Lung (tissue), 4 donors: Measurements from ENCODE around the genes ADD2 and NOTO.

- PRO-cap: no peak
- RAMPAGE, long total RNA: no peak
- RRBS: no CpG with 5 or more reads among the region's 6 CpGs
Observed at GRCh38 chr2:70104600-70105137, 17.4 kb downstream of the PCBP1 start.

GRCh38 chr2:70115352-70116495, 28.4 kb downstream of the PCBP1 start:
- PRO-cap: no peak
- RAMPAGE, long total RNA: no peak
- RRBS: no CpG with 5 or more reads among the region's 11 CpGs

- PRO-cap: no peak
- RAMPAGE, long total RNA: no peak
- RRBS: no CpG with 5 or more reads among the region's 7 CpGs
Observed at GRCh38 chr2:70123776-70123976, 36.4 kb downstream of the PCBP1 start.

- PRO-cap: no peak
- RAMPAGE, long total RNA: no peak
- RRBS: no CpG with 5 or more reads among the region's 3 CpGs
Observed at GRCh38 chr2:70233904-70234219, 14.6 kb downstream of the TIA1 start.

DNA sequence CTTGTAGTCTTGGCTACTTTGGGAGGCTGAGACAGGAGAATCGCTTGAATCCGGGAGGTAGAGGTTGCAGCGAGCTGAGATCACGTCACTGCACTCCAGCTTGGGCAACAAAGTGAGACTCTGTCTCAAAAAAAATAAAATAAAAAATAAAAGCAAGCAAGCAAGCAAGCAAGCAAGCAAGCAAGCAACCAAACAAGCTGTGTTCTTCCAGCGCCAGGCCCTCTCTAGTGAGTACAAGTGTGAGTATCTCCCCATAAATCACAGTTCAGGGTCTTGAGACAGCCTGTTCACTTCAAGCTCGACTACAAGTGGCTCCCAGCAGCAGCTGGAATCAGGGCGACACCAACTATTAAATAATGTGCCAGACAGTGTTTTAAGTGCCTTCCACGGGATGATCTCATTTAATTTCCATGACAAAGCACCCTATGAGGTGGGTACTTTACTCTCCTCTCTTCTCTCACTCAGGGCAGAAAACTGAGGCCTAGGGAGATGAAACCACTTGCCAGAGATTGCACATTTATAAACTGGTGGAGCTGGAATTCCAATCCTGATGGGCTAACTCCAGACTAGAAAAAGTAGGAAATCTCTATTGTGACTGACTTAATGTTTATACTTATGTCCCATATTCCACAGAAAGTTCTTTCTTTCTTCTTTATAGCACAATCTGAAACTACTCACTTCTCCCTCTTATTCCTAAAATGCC, 2.6 kb upstream of the FAM136A start:
- PRO-cap: no peak
- RAMPAGE, long total RNA: no peak
- RRBS: no CpG with 5 or more reads among the region's 8 CpGs

GRCh38 chr2:70367683-70368316, 65.9 kb upstream of the FAM136A start:
- PRO-cap: no peak
- RAMPAGE, long total RNA: no peak
- RRBS: no CpG with 5 or more reads among the region's 8 CpGs

DNA sequence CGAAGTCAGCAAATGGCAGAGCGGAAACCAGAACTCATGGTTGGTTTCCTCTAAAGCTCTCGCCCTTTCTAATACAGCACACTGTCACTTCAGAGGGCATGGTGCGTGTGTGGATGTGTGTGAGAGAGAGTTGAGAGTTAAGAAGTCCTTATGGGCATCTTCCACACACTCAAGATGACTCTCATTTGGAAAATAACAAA, 78.3 kb downstream of the TGFA start:
- PRO-cap: no peak
- RAMPAGE, long total RNA: no peak
- RRBS: no CpG with 5 or more reads among the region's 4 CpGs

- PRO-cap: no peak
- RAMPAGE, long total RNA: no peak
- RRBS: 3% methylated on average over 53 of the region's 101 CpGs
Observed at GRCh38 chr2:70767330-70768350, at the start of gene ADD2. Gene ADD2, minus strand, starts transcription at chr2:70768200.

- PRO-cap: no peak
- RAMPAGE, long total RNA: no peak
- RRBS: no CpG with 5 or more reads among the region's 13 CpGs
Observed at GRCh38 chr2:70768351-70768569, 260 bp upstream of the ADD2 start.

DNA sequence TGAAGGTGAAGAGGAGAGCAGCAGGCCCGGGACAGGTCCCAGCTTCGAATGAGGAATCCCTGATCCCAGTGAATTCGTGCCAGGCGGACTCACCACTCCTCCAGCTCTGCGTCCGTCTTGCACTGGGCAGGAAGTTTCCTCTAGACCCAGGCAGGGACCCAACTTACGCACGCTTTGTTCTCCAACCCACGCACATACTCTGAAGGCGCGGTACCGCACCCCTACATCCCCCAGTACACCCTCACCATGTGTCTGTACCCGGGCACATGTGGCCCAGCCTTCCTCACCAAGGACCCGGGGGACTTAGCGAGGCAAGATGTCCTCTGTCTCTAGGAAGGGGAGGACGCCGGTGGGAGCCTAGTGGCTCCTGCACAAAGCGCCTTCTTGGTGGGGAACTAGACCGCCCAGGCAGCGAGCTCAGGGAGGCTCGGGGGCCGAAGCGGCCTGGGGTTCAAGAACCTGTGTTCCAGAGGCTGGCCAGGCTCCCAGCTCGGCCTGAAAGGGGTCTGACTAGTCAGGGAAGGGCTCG, 3.1 kb upstream of the VAX2 start:
- PRO-cap: no peak
- RAMPAGE, long total RNA: no peak
- RRBS: 3% methylated on average over 4 of the region's 25 CpGs

DNA sequence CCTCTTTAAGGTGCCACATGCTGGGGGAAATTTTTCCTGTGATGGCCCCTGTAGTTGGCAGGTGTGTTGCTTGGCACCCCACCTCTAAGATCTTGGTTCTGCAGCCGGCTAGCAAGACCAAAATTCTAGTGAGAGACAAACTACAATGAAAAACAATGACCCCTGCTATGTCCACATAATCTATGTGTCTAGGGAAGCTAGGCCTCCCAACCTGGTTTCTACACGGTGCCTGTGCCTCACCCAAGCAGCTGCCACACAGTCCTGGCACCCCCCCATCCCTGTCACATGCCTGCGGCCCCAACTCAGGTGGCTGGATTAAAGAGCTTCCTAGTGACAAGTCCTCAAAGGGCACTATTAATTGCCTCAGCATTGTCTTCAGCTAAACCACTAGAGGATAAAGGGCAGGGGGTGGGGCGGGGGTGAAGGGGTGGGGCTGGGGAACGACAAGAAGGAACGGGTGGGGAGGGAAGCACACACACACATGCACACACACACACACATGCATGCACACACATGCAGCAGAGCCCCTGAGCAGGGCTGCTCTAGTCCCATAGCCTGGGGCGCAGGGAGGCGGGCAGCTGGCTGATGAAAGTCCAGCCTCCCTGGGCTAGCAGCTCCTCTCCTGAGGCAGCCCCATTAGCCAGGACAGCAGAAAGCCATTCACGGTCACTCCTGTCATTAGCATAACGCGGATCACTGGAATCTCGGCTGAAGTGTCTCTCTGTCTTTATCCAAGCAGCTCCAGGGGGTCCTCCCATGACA, 7.3 kb upstream of the TEX261 start:
- PRO-cap: no peak
- RAMPAGE, long total RNA: no peak
- RRBS: no CpG with 5 or more reads among the region's 12 CpGs

DNA sequence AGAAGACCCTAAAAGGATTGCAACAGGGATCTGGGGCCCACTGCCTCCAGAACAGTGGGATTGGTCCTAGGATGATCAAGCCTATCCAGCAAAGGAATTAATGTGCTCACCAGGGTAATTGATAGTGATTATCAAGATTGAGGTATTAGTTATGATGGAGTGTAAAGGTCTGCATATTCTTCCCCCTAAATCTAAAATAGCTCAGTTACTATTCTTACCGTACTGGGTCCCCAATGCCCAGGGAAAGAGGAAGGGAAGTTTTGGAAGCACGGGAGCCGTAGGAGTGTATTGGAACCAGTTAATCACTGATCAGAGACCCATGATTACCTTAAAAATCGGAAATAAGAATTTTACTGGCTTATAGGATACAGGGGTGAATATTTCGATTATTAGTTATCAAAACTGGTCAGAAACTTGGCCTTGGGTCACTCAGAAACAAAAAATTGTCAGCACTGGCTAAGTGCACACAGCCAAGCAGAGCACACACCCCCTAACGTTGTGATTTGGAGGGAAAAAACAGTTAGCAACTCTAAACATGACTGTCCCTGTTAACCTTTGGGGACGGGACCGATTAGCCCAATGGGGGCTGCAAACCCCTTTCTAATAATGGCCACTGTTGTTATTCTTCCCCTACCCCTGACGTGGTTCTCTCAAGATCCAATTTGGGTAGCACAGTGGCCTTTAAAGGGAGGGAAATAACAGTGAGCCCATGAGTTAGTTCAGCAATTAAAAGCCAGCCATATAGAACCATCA, 58.9 kb downstream of the ZNF638 start:
- PRO-cap: no peak
- RAMPAGE, long total RNA: no peak
- RRBS: no CpG with 5 or more reads among the region's 9 CpGs

DNA sequence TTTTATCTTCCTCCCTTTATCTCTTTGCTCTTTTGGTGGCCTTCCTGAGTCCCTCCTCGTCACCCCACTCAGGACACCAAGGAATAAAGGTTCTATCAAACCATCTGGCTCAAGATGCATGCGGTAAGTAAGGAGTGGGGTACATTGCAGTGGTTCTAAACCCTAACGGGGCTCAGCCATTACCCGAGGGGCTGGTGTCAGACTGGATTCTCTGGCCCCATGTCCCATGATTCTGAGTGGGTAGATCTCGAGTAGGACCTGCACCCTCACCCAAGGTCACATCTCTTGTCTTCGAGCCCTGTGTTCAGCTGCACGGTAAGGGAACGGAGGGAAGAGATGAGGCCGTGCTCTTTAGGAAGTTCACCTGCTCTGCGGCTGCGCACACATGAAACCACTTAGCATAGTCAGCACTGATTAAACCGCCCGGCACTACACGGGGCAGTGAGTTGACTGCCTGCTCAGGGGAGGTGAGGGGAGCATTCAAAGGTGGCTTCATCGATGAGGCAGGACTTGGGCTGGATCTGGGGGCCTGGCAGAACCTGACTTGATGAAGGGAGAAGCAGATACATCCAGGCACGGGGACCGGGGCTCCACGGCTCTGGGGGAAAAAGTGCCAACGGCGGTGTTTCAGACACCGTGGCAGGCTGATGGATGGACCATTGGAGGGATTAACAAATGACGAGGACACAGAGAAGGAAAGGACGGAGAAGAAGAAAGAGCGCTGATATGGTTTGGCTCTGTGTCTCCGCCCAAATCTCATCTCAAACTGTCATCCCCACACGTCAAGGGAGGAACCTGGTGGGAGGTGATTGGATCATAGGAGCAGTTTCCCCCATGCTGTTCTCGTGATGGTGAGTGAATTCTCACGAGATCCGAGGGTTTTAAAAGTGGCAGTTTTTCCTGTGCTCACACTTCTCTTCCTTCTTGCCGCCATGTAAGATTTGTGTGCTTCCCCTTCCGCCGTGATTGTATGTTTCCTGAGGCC, 248.7 kb downstream of the CYP26B1 start:
- PRO-cap: no peak
- RAMPAGE, long total RNA: no peak
- RRBS: no CpG with 5 or more reads among the region's 32 CpGs

DNA sequence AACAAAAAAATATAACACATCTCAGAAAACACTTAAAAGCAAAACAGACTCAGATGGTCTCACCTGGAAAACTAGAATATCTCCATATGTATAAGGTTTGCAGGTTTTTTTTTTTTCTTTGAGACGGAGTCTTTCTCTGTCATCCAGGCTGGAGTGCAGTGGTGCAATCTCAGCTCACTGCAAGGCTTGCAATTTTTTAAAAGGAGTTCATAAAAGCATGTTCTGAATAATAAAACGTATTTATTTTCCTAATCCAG, 132.7 kb downstream of the EXOC6B start:
- PRO-cap: no peak
- RAMPAGE, long total RNA: no peak
- RRBS: no CpG with 5 or more reads among the region's 2 CpGs

DNA sequence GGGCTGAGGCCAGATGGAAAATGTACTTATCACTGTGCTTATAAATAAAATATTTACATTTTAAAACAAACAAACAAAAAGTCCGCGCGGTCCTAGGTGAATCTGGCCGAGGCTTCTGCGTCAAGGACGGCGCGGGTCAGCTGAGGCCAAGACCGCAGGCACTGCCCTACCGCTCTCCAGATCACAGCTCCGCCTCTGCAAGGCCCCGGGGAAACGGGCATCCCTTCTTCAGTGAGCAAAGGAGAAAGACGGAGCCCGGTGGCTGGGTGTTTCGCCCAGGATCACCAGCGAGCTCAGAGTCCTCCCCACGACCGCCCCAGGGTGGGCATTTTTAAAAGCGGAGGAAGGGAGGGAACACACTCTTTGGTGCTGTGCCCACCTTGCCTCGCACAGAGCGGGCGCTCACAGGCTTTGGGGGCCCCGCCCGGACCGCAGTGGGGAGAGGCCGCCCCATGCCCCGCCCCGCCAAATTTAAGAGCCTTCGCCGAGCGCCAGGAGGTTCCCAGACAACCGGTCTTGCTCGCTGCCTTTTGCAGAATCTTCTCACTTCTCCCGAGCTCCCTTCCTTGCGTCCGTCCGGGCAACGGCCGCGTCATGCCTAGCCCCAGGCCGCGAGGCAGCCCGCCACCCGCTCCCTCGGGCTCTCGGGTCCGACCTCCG, at the start of gene NOTO:
Gene NOTO (plus strand): TSS at position 502 of the 660 bp plus-strand sequence.
- PRO-cap: no peak
- RAMPAGE, long total RNA: no peak
- RRBS: 3% methylated on average over 22 of the region's 49 CpGs

DNA sequence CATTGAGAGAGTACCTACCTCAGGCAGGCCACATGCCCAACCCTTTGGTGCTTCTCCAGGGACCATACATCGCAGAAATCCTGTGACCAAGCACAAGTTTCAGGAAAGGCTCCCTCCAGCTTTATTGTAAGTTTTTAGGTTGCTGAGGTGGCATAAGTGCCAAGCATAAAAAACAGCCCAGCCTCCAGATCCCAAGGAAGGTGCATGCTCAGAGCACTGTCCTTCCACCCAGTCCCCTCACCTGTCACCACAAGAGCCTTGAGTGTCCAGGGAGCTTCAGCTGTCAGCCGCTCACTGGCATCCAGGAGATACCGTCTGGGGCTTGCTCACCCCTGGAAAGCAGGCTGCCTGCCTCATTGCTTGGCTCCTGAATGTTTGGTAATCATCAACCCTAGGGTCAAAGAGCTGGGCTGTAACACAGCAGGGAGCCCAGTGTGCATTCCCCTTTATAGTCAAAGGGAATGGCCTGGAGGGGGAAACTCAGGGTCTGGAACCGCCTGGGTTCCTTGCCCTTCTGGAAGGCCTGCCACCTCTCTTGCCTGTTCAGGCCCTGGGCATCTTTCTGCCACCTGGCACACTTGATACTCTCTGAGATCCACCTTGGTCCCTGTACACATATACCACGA, 35.3 kb downstream of the TPRKB start:
- PRO-cap: no peak
- RAMPAGE, long total RNA: no peak
- RRBS: no CpG with 5 or more reads among the region's 5 CpGs

DNA sequence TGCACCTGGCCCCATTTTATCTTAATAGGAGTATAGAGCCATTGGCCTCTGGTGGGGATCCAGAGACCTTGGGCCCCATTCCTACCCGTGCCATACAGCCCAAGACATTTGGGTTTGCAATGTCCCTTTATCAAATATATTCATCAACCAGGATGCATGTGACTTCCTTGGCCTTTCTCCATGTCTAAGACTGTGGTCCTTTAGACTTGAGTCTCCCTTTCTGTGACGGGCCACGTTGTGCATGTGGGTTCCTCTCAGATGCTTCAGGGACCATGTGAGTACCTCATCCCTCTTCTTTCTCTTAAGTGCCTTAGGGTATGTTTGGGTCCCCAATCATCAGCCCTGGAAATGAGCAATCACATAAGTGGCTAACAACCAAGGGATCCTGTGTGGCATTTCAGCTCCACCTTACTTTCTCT, 4.2 kb upstream of the TPRKB start:
- PRO-cap: no peak
- RAMPAGE, long total RNA: no peak
- RRBS: no CpG with 5 or more reads among the region's 3 CpGs

DNA sequence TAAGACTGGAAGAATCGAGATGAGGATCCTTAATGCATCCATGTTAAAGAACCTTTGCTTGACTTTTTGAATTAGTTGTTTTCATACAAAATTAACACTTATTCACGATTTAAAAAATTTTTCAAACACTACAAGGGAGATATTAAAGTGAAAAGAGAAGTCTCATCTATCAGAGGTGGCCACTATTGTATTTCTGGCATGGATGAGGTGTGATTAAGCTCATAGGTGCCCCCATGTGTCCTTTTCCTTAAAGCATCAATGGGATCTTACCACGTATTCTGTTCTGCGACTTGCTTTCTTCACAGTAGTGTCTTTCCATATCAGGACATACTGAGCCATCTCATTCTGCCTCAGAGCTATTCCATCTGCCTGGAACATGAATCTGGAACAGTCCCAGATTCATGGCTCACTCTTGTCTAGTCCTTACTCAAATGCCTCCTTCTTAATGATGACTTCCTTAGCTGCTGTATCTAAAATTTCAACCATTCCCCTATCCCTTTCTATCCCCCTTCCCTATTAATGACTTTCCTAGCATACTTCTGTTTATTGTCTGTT, 10.9 kb downstream of the STAMBP start:
- PRO-cap: no peak
- RAMPAGE, long total RNA: no peak
- RRBS: no CpG with 5 or more reads among the region's 4 CpGs

- PRO-cap: no peak
- RAMPAGE, long total RNA: no peak
- RRBS: no CpG with 5 or more reads among the region's 6 CpGs
Observed at GRCh38 chr2:73894083-73894739, 1.4 kb downstream of the ACTG2 start.

DNA sequence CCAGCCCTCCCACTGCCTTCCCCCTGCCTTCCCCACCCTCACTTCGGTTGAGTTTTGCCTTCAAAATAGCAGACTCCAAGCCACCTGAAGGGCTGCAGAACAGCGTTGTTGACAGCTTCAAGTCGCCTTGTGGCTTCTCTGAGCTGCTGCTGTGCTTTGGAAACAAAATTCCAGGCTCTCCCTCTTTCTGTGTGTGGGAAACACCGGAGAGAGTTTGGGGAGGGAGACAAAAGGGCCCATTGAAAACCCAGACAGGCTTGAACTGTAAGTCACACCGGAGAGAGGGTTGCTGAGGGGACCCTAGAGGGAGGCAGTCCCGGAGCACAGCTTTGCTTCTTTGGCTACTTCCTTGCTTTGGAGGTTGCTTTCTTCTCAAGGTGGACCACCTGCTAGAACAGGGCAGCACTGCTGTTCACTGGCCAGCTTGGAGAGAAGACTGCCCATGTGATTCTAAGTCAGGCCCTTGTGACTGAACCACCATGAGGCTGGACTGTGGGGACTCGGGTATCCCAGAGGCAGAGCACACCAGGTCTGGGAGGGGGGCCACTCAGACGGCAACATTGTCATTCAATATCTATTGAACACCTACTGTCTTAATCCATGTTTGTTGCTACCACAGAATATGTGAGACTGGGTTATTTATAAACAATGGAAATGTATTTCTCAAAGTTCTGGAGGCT, 4.4 kb downstream of the ACTG2 start:
- PRO-cap: no peak
- RAMPAGE, long total RNA: no peak
- RRBS: 70% methylated on average over 2 of the region's 8 CpGs